Mesangial cell (primary cell): ENCODE measurements around a stretch of chr6.

- RAMPAGE, long total RNA: no peak
These were observed 78.6 kb upstream of the AKAP12 start for GRCh38 chr6:151160823-151161849.

- RAMPAGE, long total RNA: no peak
These were observed 149.6 kb upstream of the ESR1 start for GRCh38 chr6:151657906-151658232.

DNA sequence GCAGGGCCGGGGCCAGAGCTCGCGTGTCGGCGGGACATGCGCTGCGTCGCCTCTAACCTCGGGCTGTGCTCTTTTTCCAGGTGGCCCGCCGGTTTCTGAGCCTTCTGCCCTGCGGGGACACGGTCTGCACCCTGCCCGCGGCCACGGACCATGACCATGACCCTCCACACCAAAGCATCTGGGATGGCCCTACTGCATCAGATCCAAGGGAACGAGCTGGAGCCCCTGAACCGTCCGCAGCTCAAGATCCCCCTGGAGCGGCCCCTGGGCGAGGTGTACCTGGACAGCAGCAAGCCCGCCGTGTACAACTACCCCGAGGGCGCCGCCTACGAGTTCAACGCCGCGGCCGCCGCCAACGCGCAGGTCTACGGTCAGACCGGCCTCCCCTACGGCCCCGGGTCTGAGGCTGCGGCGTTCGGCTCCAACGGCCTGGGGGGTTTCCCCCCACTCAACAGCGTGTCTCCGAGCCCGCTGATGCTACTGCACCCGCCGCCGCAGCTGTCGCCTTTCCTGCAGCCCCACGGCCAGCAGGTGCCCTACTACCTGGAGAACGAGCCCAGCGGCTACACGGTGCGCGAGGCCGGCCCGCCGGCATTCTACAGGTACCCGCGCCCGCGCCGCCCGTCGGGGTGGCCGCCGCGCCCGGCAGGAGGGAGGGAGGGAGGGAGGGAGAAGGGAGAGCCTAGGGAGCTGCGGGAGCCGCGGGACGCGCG lies 437 bp downstream of the ESR1 start:
- RAMPAGE, long total RNA: no peak

GRCh38 chr6:151813826-151814287 lies 6.4 kb downstream of the ESR1 start:
- RAMPAGE, long total RNA: no peak

GRCh38 chr6:152130307-152130901 lies 322.9 kb downstream of the ESR1 start:
- RAMPAGE, long total RNA: no peak

DNA sequence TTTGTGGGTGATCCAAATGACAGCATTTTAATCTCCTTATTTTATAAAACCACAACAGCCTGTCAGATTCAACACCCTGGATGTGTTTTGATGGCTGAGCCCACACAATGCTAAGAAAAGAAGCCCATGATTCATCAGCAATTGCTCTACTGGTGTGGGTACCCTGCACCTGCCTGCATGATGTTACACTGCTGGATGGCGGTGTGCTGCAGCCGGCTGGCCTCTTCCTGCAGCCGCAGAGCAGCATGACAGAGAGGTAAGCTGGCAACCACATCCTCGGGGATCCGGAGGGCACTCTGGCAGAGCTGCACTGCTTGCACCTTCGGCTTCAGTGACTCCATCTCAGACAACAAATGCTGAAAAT lies 327.5 kb downstream of the SYNE1 start:
- RAMPAGE, long total RNA: no peak

DNA sequence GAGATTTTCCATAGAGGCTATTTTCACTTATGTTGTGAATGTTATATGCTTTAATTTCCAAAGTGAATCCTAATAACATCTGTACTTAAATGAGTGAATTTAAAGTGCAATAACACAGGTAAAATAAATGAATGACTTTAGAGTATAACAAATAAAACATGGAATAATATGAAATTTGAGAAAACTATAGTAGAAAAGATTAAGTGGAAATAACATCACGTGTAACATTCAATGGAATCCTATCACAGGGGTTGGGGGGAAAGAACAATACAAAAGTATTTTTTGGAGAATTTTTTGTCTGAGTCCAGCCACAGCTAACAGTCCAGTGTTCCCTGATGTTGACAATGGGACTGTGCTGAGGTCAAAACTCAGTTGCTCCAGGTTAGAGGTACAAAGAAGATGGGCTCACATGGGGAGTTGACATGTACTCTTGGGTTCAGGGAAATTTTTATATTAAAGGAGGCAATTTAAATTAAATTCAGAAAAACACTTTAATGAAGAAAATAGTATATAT lies 887 bp downstream of the MYCT1 start:
- RAMPAGE, long total RNA: no peak

GRCh38 chr6:152974745-152975761 lies 7.8 kb downstream of the FBXO5 start:
- RAMPAGE, long total RNA: no peak

DNA sequence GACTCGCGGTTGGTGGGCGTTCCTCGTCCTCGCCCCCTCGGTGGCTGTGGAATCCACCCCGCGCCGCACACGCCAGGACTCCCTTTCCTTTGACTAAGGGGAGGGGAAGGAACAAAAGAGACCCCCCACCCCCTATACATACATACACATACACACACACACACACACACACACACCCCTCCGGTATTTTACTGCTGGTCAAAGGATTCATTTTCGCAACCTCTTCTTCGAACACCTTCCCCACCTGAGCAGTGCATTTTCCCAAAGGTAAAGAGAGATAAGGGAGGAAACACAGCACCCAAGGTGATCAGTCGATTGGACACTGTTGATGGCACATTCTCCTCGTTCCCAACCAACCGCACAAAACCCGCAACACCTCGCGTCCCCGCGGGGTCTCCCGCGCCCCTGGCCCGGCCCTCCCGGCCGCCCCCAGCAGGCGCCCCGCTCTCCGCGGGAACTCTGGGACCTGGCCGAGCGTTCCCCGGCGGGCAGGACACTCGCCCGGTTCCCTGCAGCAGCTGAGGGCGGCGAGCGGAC lies 680 bp downstream of the RGS17 start:
- RAMPAGE, long total RNA: no peak

- RAMPAGE, long total RNA: no peak
These were observed 59.6 kb downstream of the OPRM1 start for GRCh38 chr6:154098674-154099077.

DNA sequence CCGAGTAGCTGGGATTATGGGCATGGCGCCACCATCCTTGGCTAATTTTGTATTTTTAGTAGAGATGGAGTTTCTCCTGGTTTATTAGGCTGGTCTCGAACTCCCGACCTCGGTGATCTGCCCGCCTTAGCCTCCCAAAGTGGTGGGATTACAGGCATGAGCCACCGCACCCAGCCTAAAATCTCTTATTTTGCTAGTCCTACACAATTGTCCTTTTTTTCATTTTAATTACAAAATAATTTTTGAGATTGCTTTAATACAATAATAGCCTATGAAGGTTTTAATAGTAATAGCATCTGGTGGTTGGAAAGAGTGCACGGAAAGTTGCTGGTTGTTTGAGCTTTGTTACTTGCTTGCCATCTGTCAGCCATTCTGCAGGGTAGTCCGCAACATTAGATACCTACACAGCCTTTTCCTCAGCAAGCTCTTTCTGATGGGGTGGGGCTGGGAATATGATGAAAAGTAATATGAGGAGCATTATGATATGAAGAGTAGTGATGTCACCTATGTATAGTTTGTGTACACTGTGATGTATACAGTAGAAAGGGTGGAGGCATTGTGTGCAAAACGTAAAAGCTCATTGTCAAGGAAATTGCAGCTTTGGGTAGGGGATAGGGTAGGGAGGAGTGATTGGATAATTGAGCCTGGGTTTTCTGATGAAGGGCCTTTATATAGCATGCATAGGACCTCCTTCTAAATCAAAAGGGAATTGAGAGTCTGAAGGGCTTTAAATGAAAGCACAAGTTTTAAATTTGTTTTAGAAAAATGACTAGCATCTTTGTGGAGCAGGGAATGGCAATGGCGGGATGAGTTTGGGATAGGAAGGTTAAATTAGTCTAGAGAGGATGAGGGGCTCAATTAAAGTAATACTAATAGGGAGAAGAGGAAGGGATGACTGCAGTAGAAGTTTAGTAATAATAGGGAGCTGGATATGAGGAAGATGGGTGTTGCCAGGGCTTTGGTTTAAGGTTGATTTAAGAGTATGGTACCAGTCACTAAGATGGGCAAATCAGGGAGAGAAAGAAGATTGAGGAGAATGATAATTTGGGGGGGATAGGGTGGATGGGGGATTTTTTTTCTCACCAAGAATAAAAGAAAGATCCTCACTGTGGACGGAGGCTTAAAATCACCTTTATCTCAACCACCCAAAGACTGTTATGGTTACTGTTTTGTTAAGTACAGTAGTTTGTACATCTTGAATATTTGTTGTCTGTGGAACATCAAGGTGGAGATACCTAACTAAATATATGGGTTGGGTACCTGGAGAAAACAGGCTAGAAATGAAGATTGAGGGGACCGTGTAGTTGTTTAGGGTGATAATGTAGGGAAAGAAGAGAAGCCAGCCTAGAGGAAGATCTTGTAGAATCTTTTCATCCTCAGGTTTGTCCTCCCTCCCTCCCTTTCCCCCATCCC lies 16.4 kb downstream of the SCAF8 start:
- RAMPAGE, long total RNA: no peak

GRCh38 chr6:154781659-154783050 lies 48.9 kb downstream of the SCAF8 start:
- RAMPAGE, long total RNA: no peak

DNA sequence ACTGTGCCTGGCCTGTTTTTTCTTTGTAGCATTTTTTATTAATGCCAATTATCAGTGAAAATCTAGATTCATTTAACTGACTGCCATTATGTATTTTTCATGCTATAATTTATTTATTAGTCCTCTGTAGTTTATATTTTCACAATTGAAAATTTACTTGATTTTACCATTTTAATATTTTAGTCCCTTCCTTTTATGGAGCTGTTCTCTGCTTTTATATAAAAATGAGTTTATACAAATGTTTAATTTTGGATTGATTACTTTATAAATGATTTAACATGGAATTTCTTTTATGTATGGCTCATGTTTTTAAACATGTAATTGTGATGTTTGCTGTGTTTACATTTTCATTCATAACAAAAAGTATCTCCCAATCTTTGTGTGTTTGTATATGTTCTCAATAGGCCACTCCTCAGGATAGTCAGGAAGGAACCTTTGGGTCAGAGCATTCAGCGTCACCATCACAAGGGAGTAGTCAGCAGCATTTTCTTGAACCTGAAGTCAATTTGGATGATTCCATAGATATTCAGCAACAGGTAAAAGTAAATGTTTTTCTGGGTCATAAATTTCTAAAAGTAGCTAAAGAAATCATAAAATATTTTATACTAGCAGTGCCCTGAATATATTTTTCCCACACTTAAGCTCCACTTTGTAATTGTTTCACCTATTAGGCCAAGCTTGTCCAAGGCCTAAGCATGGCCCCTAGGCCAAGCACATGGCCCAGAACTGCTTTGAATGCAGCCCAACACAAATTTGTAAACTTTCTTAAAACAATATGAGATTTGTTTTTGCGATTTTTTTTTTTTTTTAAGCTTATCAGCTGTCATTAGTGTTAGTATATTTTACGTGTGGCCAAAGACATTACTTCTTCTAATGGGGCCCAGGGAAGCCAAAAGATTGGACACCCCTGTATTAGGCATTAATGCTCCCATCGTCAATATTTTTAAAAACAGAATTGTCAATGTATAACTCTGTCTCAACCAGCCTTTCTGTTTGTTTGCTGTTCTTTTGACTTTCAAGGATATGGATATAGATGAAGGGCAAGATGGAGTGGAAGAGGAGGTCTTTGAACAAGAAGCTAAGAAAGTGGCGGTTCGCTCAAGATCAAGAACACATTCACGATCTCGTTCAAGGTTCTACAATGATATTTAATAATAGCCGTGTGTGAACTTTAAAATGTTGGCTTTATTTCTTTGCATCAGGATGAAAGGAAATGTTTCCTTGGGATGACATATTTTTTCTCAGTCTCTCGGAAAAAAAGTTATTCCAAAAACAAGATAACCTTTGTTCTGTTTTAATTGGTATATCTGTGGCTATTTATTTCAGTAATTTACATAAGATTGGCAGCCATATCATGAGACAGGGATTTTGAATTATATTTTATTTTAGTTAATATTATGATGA lies 75.0 kb downstream of the SCAF8 start:
- RAMPAGE, long total RNA: no peak

GRCh38 chr6:154822507-154823636 lies 89.7 kb downstream of the SCAF8 start:
- RAMPAGE, long total RNA: no peak

DNA sequence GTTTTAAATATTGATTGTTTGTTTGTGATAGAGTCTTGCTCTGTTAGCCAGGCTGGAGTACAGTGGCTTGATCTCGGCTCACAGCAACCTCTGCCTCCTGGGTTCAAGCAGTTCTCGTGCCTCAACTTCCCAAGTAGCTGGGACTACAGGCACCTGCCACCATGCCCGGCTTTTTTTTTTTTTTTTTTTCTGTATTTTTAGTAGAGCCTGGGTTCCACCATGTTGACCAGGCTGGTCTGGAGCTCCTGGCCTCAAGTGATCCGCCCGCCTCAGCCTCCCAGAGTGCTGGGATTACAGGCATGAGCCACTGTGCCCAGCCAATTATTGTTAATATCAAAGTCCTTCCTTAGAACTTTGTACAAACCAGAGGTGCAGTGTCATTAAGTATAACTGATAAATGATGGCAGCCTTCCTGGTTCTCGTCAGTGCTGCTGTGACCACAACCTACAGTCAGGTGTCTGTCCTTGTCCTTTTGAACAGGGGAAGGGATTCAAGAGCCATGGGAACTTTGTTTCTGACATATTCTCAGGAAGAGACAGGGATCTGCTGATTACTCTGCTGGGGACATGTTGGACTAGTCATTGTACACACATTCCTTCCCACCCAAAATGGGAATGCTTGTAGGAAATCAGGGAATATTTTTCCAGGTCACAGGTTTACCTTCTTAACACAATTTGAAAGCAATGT lies 103.3 kb upstream of the TIAM2 start:
- RAMPAGE, long total RNA: no peak

DNA sequence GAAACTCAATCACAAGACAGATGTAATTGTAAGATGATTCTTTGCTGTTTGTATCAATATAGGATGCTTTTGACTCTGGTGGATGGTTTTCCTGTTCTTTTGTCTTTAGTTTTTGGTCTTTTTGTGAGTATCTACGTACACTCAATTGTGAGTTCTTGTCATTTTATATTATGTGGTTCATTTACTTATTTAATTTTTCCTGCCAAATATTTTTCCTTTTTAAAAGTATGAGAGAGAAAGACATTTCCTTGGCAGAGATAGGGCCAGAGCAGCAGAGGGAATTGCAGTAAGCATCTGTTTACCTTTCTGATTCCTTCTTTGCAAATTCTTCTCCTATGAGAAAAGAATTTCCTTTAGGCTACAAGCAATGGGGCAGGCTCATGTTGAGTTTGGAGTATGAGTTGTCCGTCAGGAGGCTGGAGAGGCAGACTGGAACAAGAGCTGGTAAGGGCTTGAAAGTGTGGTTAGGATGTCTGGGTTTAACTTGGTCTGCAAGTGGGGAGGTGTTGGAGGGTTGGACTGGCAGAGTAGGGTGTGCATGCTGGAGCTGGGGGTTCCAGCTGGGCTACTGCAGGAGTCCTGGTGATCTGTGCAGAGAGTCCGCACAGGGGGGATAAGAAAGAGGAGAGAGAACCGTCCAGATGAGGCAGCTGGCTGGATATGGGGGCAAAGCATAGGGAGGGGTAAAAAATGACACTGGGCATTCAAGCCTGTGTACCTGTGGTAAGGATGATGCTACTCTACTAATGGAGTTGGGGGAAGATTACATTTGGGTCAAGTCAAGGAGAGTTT lies 19.6 kb downstream of the TIAM2 start:
- RAMPAGE, long total RNA: no peak

DNA sequence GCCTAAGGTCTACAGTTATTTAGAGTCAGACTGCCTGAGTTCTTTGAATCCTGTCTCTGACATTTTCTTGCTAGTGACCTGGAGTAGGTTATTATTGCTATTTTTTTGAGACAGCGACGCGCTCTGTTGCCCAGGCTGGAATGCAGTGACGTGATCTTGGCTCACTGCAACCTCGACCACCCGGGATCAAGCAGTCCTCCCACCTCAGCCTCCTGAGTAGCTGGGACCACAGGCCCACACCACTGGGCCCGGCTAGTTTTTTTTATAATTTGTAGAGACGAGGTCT lies 96.6 kb downstream of the TIAM2 start:
- RAMPAGE, long total RNA: no peak

DNA sequence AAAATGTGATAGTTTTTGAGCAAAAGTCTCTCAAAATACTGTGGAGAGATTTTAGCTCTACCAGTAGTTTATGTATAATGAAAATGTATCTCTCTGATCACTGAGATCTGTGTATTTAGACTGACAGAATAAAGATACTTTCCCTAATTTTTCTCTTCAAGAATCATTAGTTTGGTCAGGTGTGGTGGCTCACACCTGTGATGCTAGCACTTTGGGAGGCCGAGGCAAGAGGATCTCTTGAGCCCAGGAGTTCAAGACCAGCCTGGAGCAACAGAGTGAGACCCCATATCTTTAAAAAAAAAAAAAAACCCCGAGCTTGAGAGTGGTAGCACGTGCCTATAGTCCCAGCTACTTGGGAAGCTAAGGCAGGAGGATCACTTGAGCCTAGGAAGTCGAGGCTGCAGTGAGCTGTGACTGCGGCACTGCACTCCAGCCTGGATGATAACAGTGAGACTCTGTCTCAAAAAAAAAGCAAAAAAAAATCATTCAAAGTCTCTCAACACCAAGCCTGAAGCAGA lies 133.3 kb downstream of the TIAM2 start:
- RAMPAGE, long total RNA: no peak

DNA sequence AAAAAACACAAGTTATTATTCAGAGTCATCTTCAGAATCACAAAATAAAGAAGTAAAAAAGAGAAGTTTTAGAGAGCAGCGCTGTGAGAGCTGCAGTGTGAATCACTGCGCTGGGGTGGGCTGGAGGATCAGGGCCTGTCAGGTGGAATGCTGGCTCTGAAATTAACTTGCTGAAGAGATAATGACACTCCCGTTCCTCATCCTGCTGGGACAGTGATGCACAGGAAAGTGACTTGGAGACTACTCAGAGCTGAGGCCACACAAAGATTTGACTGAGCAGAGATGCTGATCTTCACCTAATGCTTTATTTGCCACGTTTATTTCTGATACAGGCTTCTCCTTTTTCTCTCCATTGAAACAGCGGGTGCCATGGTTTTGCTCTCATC lies 42.7 kb upstream of the CLDN20 start:
- RAMPAGE, long total RNA: no peak

GRCh38 chr6:155254045-155254483 lies 9.7 kb upstream of the CLDN20 start:
- RAMPAGE, long total RNA: no peak